ENCODE results near the genes CGAS and SENP6.

DNA sequence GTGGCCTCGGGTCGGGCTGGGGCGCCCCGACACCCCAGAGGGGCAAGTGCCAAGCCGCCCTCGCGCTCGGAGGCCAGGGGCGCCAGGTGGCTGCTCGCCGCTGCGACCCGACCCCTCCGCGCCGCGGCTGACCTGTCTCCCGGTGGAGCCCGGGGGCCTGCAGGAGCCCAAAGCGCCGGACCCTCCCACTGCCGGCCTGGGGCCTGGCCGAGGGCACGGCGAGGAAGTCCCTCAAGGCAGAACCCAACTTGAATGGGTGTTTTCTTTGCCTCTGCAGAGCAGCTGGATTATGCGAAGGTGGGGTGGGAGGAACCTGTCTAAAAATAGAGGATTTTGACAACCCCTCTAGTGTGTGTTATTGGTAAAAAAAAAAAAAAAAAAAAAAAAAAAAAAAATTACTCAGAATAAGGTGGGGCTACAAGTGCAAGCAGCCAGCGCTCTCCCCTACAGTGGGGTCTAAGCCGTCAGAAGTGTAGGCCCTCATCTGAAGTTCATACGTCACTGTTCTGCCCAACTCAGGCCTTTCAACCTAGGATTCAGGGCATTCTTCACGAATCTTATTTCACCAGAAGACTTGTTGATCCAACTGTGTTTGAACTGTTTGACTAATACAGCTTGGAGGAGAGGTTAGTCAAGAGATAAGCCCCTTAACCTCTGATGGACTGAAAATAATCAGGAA lies 714 bp downstream of the OGFRL1 start:
- RRBS, result no CpG with 5 or more reads among the region's 30 CpGs

DNA sequence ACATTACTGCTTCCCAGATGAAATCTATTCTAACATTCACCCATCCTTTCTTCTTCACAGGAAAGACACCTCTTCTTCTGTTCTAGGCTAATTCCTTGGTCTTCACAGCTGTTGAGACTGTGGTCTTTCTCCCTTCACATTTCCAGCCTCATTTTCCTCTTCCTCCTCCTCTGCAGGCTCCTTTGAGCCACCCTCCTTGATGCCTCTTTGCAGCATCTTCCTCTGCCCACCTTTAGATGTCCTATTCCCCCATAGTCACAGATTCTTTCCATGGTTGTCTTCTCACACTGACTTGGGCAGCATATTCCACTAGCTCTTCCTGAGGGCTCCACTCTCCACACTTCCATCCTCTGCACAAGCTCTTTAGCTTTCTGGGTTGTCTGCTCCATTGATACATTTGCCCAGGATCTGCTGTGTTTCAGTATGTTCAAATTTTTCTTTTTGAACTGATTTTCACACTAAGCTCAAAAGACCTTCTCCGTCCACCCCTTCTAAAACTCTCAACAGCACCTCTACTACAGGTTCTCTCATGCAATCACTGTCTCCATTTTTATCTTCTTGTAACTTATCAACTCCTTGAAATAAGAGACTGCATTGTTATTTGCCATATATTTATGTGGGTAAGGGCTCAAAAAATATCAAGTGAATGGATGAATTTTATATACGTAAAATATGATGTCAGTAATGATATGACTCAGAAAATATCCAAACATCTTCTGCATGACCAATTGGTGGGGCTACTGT lies 103.3 kb downstream of the OGFRL1 start:
- RRBS, result no CpG with 5 or more reads among the region's 2 CpGs

- RRBS, result no CpG with 5 or more reads among the region's 28 CpGs
Measured at GRCh38 chr6:71419341-71420039, 130.9 kb downstream of the OGFRL1 start.

DNA sequence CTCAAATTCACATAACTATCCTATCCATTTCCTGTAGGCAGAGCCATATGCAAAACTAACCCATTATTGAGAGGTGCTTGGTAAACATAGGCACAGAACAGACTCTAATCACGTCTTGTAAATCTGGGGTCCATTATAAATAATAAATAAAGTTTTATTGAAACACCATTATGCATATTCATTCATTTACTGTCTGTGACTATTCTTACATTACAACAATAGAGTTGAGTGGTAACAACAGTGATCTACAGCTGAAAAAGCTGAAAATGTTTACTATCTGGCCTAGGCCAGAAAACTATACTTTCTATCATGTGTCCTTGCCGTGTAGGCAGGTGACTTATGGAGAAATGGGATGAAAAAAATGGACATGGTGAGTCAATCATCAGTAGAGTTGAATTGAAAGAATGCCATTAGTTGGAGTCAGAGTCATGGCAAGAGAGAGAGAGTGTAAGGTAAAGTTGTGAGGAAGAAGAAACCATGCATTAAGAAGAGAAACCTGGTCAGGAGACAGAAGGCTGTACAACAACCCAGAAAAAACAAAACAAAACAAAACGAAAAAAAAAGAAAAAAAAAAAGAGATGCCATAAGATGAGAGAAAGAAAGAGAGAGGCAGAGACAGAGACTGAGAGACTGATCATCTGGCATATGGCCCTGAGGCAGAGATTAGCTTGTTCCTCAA lies 25.2 kb downstream of the KCNQ5 start:
- RRBS, result no CpG with 5 or more reads among the region's 3 CpGs

DNA sequence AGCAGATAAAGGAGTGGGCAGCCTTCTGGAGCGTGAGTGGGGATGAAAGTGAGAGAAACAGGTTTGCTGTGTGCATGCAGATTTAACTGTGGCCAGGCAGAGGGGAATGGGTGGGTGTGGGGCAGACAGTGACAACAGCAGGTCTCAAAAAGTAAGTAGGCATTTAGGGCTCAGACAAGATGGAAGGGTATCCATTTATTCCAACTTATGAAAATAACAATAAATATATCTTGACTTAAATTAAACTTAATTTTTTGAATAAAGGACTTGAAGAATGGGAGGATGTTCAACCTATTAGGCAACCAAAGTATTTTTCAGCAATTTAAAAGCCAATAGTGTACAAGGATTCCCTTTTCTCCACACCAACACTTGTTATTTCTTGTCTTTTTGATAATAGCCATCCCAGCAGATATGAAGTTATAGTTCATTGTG lies 149.2 kb downstream of the KCNQ5 start:
- RRBS, result no CpG with 5 or more reads among the region's 1 CpG

DNA sequence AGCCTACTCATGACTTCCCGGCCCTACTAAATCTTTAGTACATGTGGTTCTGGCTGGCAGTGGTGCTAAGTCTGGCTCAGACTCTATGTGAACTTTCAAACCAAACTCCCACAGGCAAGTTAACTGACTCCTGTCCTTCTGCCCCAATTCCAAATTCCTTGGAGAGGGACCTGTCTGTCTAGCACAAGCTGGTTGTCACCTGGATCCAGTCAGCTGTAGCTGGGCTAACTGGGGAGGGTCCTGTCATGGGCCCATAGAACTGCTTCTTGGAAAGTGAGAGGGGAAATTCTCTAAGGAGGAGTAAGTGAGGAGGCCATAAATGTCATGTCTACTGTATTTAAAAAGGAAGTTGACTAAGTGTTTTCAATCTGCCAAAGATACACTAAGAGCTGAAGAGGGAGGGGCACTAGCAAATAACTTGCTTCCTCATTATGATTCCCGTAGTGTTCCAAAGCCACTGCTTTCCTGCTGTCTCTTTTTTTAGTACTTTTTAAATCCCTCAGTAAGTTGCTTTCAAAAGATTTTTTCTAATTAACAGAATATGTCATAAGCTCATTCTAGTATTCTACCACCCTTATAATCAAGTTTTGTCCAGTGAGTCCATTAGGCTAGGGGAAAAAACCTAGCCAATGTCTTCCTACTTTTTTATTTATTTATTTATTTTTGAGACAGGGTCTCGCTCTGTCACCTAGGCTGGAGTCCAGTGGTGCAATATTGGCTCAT lies 240.3 kb downstream of the KCNQ5 start:
- RRBS, result no CpG with 5 or more reads among the region's 3 CpGs

- RRBS, result no CpG with 5 or more reads among the region's 2 CpGs
Measured at GRCh38 chr6:73422376-73422831, 27.8 kb downstream of the DDX43 start.

DNA sequence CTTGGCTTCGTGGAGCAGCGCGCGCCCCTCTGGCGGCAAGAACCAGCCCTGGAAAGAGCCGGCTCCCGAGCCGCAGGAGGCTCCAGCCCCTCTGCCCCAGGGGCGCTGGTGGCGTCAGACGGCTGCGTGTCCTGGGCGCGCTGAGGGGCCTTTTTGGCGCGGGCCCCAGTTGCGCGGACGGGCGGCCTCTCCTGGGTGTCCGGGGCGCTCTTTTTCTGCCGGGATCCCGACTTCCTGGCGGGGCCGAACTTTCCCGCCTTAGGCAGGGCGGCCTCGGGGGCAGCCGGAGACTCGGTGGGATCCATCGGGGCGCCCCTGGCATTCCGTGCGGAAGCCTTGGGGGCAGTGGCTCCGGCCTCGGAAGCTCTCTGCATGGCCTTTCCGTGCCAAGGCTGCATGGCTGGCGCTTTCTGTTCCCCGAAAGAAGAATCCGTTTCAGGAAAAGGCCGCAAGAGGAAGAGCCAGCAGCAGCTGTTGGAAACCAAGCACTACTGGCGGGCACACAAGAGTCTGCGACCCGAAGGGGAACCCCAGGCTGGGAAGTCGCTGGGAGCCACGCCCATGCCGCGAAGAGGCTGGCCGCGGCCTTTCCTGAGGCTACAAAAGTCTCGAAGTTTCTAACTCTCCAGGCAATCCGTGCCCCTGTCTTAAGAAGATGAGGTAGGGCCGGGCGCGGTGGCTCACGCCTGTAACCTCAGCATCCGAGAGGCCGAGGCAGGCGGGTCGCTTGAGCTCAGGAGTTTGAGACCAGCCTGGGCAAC lies at the start of gene CGAS:
TSS of gene CGAS (minus strand) at position 514 of the 761 bp plus-strand sequence.
- RRBS, result 71% methylated on average over 14 of the region's 61 CpGs

GRCh38 chr6:73512949-73513942 lies 7.6 kb downstream of the EEF1A1 start:
- RRBS, result no CpG with 5 or more reads among the region's 8 CpGs

GRCh38 chr6:73518735-73519467 lies 1.9 kb downstream of the EEF1A1 start:
- RRBS, result no CpG with 5 or more reads among the region's 10 CpGs

DNA sequence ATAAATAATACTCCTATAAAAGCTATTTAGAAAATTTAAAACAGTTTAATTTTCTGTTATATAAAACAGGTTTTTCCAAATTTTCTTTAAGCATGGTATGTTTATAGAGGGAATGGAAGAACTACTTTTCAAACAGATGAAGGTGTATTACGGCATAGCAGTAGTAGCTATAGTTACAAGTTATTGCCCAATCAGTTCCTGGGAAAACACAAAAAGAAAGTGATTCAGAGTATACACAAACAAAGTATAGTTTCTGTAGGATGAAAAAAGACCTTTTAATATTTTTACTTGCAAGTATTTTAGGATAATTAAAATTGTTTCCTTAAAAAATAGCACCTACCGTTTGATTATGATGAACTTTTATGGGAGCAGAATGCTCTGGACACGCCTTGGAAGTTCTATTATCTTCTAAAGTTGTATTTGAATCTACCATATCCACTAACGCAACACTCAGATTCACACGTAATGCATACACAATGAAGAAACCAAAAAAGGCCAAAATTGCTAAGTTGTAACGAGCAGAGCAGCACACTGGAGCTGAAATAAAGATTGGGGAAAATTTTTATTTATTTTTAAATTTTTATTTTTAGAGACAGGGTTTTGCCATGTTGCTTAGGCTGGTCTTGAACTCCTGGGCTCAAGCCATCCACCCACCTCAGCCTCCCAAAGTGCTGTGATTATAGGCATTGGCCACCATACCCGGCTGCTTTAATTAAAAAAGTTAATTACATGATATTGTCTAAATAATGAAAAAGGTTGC lies 9.5 kb downstream of the SLC17A5 start:
- RRBS, result no CpG with 5 or more reads among the region's 7 CpGs

DNA sequence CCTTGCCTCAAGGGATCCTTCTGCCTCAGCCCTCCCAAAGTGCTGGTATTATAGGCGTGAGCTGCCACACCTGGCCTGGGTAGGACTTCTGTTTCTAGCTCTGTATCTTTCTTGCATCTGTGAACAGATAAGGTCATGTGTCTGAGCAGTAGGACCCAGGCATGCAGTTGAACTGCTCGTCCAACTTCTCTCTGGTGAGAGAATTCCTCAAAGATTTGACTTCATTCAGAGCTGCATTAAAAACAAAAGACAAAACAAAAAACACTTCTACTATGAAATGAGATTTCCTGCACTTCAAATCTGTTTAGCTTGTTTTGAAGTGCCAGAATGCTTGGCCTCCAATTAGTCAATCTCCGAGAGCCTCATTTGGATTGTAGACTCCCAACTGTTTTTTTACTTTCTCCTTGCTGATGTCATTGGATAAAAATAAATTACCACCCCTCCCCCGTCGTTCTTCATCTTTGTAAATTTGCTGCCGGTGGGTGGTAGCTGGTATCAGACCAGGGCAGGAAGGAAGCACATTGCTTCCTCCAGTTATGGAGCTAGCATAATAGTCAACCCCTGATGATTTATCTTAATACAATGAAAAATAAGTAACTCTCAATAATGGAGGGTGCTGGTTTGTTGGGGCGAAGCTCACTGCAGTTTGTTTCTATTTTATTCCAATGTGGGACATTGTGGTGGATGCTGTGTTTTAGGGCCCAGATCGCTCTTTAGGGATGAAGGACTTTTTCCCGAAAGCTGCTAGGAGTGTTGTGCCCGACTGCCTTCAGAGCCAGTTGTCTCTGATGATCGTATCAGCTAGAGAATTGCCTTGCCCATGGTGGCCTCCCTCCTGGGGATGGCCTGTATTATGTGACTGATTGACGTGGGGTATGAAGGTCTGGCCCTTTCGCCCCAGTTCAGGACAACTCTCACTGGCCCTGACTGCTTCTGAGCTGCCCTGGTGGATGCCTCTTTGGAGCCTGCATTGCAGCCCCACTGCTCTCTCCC lies 17.8 kb downstream of the CD109 start:
- RRBS, result no CpG with 5 or more reads among the region's 13 CpGs

DNA sequence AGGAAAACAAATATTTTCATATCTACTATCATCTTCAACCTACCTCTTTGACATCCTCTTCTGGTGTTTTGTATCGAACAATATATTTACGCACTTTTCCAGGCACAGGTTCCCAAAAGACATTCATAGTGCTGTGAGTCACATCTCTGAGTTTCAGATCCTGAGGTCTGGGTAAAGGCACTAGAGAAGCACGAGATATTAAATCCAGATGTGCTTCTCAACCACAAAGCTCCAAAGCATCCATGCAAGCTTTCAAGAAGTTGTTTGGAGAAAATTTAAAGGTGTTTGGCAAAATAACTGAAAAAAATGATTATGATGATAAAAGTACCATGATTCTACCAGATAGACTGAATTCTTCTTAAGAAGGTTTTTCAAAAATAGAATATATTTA lies 62.6 kb downstream of the COL12A1 start:
- RRBS, result no CpG with 5 or more reads among the region's 3 CpGs

DNA sequence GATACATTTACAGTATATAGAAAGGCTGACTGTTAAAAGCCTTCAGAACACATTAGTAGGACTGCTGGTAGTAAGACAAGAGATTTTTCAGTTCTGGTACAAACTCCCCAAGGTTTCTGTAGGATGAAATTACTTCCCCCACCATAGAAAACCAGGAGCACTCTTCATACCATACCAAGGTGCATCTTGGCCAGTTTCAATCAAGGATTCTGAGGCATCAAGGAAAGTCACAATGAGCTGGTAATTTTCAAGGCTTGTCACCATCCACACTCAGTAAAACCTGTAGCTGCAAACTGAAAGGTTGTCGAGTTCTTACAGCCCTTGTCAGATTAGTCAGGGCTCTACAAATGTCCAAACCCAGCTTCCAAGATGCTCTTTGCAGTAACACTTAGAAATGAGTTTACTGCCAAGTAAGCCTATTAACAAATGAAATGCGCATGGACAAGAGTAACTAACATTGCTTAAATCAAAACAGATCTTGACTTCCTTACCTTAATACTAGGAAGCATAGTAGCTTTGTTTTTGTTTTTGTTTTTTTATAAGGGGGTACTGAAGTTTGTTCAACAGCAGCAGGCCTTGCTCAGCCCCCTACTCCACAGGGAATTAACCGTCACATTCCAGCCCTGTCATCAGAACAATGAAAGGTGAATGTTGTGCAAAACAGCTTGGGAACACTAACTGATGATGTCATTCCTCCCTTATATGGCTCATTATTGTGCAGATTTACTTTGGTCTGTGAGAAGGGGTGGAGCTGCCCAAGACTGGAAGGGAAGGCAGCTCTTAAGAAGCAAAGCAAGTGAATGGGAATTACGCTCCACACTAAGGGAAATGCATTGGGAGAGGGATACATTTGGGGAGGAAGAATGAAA lies 49.8 kb upstream of the TMEM30A start:
- RRBS, result no CpG with 5 or more reads among the region's 4 CpGs

DNA sequence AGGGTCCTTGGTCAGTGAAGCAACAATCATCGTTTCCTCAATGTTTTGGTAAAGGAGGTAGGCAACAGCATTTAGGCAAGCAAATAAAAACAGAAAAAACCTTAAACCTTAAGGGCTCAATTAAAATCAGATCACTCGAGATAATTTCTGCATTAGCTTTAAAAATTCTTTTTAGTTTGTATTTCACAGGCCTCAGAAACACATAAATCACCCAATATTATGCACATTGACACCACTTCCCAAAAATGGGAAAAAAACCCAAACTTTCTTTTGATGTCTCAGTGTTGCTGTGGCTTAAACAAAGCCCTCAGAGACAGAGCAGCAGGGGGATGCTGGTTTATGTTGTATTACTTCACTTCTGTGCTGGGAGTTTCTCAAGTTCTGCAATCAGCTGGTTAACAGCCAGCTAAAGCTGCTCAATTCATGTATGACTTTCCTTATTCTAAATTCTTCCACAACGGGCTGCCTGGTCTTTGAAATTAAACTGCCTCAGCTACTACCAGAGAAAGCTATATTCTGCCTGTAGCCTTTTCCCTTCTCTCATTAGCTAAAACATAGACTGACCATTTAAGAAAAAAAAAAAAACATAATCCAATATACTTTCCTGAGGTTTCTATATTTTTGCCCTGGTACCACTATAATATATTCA lies 5.6 kb downstream of the FILIP1 start:
- RRBS, result no CpG with 5 or more reads among the region's 3 CpGs

DNA sequence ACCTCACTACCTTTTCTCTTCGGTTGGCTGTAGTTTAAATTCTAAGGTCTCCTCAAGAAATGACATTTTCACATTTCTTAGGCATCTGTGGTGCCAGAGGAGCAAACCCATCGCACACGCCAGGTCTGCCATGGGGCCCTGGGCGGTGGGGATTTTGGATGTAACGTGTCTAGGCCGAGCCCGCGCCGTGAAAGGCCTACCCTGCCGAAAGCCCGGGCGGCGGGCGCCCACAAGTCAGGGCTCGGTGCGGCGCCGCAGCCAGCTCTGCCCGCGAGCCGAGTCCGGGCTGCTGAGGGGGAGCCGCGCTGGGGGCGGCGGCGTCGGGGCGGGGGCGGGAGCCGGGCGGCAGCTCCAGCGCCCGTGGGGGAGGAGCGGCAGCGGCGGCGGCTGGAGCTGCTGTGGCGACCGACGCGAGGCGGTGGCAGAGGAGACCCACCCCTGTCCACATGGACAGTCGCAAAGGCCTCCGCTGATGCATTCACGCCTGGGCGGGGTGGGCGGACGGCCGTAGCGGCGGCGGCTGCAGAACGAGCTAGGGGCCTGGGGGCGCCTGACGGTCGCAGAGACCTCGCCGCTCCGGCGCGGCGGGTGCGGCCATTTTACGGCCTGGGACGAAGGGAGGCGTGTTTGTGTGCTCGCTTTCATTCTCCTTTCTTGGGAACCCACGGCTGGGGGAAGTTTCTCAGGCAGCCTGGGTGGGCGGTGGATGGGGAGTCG lies at the start of gene SENP6:
TSS of gene SENP6 (plus strand) at position 377 of the 717 bp plus-strand sequence.
- RRBS, result 1% methylated on average over 21 of the region's 71 CpGs

DNA sequence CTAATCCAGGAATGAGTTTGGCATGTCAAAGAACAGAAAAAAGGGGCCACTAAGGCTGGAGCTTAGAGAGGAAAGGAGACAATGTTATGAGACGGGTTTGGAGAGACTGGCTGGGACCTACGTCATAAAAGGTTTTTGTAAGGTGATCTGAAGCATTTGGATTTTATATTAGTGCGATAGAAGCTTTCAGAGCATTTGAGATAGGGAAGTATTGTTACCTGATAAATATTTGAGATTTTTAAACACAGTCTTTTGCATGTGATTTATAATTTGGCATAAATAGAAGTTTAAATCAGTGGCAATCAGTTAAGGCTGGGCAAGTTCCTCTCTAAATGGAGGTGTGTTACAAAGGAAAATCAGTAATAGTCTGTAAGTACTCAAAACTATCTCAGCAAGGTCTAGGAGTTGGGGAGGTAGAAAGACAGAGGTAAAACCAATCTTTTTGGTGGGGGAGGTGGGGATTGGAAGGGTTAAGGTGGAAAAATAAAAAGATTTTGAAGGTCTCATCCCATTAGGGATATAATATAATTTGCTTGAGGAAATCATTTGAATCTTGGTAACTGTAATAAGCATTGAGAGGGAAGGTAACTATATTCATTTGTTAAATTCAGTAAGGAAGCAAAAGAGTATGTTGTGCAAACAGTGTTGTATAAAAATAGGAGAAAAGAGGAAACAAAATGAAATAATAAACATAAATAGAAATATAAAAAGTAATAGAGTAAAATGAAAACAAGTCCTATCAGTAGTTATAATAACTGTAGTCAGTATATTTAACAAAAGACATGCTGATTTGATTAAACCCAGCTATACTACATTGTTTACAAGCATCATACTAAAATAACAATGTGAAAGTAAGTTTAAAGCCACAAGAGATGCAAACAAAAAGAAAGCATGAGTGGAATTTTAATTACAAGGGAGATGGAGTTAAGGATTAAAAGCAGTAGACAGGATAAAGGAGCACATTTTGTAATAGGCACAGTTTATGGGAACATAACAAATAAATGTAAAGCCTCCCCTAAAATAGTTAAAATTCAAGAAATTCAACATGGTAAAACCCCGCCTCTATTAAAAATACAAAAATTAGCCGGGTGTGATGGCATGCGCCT lies 41.2 kb downstream of the SENP6 start:
- RRBS, result no CpG with 5 or more reads among the region's 6 CpGs

DNA sequence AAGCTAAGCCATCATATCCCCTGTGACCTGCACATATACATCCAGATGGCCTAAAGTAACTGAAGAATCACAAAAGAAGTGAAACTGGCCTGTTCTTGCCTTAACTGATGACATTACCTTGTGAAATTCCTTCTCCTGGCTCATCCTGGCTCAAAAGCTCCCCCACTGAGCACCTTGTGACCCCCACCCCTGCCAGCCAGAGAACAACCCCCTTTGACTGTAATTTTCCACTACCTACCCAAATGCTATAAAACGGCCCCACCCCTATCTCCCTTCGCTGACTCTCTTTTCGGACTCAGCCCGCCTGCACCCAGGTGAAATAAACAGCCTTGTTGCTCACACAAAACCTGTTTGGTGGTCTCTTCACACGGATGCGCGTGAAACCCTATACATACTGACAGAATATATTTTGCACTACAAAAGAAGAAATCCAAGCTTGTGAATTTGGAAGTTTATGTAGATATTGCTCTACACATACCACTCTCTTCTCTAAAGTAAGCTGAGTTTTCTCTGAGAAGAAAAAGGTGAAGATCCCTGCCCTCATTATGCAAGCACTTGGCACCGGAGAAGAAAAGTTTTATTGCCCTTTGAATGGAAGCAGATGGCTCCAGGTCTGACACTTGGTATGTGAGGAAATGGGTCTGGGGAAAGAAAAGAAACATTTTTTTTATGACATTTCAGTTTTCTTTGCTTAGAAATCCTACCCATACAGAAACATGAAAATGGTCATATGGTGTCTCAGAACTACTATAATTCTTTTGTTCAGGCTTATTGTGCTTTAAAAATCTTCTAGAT lies 488.8 kb upstream of the IMPG1 start:
- RRBS, result no CpG with 5 or more reads among the region's 8 CpGs

DNA sequence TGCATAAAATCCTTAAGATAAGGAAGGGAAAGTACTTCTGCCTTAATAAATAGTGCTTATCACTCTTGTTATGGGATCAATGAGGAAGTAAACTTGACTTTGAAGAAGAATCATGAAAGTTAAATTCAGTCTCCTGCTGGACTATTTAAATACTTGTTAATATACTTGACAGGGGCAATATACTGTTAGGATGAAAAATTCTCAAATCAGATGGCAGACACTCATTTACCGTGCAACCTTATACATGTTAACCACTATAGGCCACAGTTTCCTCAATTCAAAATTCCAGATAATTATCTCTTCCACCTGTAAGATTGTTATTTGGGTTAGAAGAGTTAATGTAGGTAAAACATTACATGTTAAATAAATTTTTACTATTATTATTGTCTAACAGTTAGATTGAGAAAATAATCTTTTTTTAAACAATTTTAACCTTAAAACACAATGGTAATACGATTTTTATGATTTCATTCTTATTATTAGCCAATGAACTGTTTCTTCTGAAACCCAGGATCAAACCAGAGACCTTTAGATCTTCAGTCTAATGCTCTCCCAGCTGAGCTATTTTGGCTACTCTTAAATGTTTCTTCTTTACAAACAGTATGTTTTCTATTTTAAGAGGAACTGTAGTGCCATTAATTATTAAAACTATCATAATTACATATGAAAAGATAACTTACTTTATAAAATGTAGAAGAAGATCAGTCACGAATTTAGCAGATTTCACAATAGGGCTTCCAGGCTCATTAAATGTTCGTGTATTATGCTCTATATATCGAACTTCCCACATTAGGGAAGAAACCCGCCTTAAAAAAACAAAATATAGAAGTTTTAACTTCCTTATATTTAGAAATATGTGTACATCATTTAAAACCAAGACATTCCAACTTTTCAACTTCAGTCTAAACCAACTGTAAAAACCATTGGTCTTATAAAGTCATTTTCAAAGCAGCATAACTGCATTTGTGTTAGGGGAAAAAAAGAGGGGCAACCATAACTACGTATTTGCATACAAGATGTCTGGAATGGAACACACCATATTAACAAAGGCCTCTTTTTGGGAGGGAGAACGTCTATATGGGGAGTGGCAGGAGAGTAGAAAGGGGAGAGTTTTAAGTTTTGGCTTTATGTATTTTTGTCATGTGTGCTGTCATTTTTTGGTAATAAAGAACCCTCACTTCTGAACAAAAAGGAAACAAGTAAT lies 90.8 kb downstream of the IRAK1BP1 start:
- RRBS, result no CpG with 5 or more reads among the region's 8 CpGs

DNA sequence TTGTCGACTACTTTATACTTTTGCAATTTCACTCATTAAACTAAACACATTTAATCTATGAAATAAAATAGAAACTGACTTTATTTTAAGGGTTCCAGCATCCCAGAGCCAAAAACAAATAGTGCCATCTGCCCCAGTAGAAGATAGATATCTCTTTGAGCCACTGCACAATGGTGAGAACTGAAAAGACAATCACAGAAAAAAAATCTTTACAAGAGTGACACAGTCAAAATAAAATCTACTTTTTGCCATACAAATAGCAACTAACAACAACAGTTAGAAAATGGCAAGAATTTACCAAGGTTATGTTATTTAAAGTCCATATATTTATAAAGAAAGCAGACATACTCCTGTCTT lies 52.6 kb downstream of the PHIP start:
- RRBS, result no CpG with 5 or more reads among the region's 1 CpG

Data from Jurkat, Clone E6-1 (cell line).